HEK293 (cell line): ENCODE data around the genes SETD2, SCAP and DHX30.

DNA sequence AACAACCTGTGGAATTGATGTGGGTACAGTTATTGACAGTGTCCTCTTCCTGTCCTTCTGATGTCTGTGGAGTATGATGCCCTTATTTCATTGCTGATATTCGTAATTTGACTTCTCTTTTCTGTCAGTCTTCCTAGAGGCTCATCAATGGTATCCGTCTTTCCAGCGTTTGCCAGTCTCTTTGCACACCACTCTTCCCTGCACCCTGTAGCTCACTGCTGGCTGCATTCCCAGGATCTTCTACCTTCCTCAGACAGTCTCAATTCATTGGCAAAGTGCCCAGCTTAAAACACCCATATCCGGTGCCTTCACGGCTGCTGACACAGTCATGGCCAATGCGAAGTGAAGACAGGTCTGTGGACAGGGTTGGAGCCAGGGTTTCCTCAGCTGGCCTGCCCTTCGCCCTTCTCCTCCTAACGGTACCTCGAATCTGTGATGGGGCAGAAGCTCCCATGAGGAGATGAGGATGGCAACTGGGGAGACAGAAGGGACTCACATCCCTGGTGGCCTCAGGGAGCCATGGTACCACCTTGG, 36.1 kb downstream of the PTH1R start:
- PRO-cap = bidirectional peak, plus-strand start at position 323 of the sequence, minus-strand start at position 59 of the sequence
- RRBS, 2 experiments = no CpG with 5 or more reads among the region's 9 CpGs

DNA sequence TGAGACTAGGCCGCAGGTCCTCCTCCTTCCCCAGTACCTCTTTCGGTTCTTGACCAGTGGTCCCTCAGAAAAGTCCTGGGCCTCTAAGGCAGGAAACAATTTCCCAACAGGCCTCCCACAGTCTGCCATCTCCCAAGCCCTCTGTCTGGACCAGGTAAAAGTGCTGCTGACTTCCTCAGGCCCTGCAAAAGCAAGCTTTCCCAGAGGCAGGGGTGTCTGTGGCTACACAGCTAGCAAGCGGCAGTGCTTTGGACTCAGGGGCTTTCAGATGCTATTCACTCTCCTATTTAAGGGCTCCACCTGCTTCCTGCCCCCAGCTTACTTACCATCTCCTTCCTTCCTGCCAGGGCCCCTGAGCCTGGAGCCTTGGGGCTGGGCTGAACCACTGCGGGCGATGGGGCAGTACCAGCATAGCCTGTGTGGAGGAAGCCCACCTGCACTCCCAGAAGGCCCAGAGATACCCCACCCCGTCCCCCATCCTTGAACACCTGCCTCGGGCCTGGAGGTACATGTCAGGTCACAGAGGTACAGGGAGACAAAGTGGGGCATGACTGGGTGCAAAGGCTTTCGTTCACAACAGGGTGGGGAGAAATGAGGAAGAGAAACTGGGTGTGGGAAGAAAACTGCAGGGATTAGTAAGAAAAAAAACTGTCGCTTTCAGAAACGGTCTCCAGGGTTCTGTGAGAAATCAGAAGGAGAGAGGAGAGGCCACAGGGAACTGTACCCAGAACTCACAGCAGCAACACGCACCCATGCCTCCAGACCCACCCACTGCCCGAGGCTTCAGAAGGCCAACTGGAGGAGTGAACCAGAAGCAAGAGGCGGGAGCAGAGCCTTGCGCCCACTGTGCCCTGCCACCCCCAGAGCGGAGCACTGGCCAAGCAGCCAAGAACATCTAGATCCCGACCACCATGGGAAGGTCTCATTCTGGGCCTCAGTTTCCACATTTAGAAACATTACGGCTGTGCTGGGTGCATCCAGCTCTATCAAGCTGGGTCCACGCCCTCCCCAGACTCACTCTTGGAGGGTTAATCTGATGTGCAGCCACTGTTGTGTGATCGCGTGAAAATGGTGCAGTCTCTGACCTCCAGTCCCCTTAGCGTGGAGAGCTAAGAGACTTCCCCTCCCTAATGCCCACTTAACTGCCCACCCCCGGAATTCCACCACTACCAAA, 49.4 kb downstream of the CCDC12 start:
- PRO-cap = no peak
- RRBS, 2 experiments = no CpG with 5 or more reads among the region's 22 CpGs

GRCh38 chr3:46952903-46953569, 23.5 kb downstream of the CCDC12 start:
- PRO-cap = no peak
- RRBS, 2 experiments = no CpG with 5 or more reads among the region's 6 CpGs

GRCh38 chr3:46982523-46982761, 3.0 kb downstream of the NBEAL2 start:
- PRO-cap = no peak
- RRBS, 2 experiments = no CpG with 5 or more reads among the region's 1 CpG

DNA sequence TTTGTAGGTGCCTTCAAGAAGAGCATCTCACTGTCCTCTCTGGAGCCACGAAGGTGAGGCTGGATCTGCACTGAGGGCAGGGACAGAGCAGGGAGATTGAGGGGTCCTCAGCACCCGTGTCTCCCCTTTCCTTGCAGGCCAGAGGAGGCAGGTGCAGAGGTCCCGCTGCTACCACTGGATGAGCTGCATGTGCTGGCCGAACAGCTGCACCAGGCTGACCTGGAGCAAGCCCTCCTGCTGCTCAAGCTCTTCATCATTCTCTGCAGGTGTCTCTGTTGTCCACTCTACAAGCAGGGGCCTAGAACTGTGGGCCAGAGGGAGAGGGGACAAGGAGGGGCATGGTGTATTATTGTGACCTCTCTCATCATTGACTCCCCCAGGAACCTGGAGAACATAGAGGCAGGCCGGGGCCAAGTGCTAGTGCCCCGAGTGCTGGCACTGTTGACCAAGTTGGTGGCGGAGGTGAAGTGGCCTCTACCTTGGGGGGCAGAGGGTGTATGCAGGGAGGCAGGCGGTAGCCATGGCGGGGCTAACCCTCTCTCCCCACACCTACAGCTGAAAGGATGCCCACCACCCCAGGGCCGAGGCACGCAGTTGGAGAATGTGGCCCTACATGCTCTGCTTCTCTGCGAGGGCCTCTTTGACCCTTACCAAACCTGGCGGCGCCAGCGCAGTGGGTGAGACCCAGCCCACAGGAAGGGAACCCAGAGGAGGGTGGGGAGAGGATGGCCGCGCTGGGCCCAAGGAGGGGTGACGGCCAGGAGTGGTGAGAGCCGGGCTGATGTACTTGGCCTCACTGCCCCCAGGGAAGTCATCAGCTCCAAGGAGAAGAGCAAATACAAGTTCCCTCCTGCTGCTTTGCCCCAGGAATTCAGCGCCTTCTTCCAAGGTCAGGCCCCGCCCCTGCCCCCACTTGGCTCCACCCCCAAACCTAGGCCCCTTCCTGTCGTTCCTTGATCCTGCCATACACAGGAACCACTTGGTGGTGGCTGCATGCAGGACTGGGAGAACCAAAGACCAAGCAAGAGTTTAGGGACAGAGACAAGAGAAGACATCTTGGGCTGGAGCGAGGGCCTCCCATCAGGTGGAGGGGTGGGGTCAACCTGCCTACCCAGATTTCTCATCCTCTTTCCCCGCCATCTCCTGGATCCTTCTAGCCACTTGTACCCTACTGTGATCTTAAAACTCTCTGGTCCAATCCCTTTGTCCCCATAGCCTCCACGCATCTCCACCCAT, 9.7 kb downstream of the NBEAL2 start:
- PRO-cap = no peak
- RRBS, 2 experiments = no CpG with 5 or more reads among the region's 25 CpGs

- PRO-cap = no peak
- RRBS, 2 experiments = no CpG with 5 or more reads among the region's 8 CpGs
These were observed 32.2 kb downstream of the NBEAL2 start for GRCh38 chr3:47011386-47012247.

- PRO-cap = no peak
- RRBS, 2 experiments = no CpG with 5 or more reads among the region's 9 CpGs
These were observed 42.3 kb downstream of the SETD2 start for GRCh38 chr3:47121180-47122477.

- PRO-cap = no peak
- RRBS, 2 experiments = no CpG with 5 or more reads among the region's 1 CpG
These were observed 2.6 kb downstream of the SETD2 start for GRCh38 chr3:47161360-47161753.

GRCh38 chr3:47163497-47164557, at the start of gene SETD2:
Gene SETD2 (minus strand): TSS chr3:47164113.
- PRO-cap = bidirectional peak, plus-strand start at chr3:47164216, minus-strand start at chr3:47164091; bidirectional peak, plus-strand start at chr3:47164337, minus-strand start at chr3:47164326; bidirectional peak, plus-strand start at chr3:47164473, minus-strand start at chr3:47164530
- RRBS, 2 experiments = 1 to 2% methylated on average over 59 to 69 of the region's 143 CpGs

GRCh38 chr3:47420594-47421475, 40.0 kb downstream of the PTPN23 start:
- PRO-cap = unidirectional peak, plus-strand start at chr3:47421284
- RRBS, 2 experiments = 0% methylated on average over 1 of the region's 26 CpGs; no CpG with 5 or more reads in 1 of the 2 experiments

- PRO-cap = no peak
- RRBS, 2 experiments = no CpG with 5 or more reads among the region's 4 CpGs
These were observed 33.7 kb downstream of the SCAP start for GRCh38 chr3:47441894-47442547.

DNA sequence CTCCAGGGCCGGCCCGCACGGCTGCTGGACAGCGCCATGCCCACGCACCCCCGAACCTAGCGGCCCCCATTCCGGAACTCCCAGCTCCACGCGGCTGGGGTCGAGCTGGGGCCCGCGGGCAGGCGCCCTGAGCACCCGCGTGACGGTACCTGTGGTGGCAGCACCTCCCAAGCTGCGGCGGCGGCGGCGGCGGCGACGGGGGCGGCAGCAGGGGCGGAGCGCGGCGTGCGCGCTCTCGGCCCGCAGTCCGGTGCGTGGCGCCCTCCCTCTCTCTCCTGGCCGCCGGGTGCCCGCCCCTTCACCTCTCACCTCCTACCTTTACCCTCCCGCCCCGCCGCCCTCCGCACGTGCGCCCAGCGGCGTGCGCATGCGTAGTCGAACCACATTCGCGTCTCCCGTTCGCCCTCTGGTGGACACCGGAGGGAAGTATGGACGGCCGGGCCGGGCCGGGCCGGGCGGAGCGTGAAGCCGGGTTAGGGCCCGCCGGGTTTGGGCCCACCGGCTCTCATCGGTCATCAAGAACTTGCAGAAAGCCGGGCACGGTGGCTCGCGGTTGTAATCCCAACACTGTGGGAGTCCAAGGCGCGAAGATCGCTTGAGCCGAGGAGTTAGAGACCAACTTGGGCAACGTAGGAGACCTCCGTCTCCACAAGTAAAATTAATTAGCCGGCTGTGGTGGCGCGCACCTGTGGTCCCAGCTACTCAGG, at the start of gene SCAP:
Gene SCAP, minus strand, starts transcription at position 292 of the 707 bp plus-strand sequence.
- PRO-cap = bidirectional peak, plus-strand start at position 433 of the sequence, minus-strand start at position 151 of the sequence; bidirectional peak, plus-strand start at position 655 of the sequence, minus-strand start at position 660 of the sequence
- RRBS, 2 experiments = 2 to 5% methylated on average over 8 to 11 of the region's 81 CpGs

DNA sequence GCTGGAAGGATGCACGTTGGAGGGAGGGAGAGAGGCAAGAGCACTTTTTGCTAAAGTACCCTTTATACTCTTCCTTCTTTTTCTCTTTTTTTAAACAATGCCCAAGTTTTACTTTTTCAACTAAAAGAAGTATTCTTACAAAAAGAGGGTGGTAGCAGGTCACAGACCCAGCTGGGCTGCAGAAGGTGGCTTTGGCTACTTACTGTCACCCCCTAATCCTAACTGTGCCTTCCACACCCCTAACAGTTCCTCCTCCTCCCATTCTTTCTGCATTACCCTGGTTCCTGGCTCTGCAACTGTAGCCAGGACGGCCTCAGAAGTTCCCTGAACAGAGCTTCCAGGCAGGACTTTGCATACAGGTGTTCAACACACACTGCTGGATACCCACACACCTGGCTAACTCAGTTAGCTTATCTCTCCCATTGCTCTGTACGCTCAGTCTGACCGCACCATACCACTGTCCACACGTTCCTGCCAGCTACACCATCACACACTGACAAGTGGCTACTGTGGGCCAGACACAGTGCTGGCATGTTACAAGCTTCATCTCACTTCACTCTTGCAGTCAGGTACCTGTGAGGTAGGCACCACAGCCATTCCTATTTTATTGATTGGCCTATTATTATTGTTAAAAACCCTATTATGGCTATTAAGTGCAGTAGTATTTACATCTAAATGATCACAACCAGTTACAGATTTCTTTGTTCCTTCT, 12.9 kb downstream of the ELP6 start:
- PRO-cap = no peak
- RRBS, 2 experiments = no CpG with 5 or more reads among the region's 5 CpGs

DNA sequence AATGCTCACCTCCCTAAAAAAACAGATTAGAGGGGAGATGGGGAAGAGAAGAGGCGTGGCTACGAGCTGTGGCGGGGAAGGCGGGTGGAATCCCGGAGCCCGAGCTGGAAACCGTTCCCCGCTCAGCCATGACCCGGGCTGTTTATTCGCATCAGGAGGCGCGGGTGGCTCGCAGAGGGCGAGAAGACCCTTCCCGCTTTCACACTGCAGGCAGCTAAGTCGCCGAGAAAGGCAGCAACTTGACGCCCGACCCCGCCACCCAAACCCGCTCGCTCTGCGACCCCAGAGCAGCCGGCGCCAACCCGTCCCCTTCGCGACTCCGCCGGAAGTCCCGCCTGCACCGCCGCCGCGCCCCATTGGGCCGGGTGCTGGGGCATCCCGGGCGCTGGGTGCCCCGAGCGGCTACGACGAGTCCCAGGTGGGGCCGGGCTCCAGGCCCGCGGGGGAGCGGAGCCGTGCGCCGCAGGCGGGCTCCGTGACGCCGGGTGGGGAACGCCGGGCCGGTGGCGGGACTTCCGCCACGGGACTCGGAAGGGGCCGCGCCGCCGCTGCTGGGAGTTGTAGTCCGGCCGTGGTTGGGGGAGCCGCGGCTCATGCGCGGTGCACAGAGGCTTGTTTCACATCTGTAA, at the start of gene DHX30:
Gene DHX30, plus strand, starts transcription at position 561 of the 629 bp plus-strand sequence.
- PRO-cap = bidirectional peak, plus-strand start at position 77 of the sequence, minus-strand start at position 144 of the sequence; bidirectional peak, plus-strand start at position 561 of the sequence, minus-strand start at position 321 of the sequence
- RRBS, 2 experiments = 1 to 2% methylated on average over 29 to 39 of the region's 70 CpGs

- PRO-cap = no peak
- RRBS, 2 experiments = no CpG with 5 or more reads among the region's 2 CpGs
These were observed 106.6 kb downstream of the DHX30 start for GRCh38 chr3:47909602-47909914.

DNA sequence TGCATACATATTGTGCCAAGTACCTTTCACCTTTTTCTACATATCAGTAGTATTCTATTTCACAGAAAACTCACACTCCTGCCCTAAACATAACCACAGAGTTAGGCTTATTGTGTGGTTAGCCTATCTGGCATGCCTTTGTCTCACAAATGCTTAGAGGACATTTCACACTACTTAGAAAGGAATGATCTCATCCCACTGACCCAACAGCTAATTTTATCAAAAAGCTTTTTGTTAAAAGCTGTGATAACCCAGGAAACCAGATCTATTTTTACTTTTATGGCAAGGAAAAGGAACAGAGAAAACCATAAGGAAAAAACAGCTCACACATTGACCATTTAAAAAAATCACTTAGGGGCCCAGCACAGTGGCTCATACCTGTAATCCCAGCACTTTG, 17.8 kb upstream of the MAP4 start:
- PRO-cap = no peak

DNA sequence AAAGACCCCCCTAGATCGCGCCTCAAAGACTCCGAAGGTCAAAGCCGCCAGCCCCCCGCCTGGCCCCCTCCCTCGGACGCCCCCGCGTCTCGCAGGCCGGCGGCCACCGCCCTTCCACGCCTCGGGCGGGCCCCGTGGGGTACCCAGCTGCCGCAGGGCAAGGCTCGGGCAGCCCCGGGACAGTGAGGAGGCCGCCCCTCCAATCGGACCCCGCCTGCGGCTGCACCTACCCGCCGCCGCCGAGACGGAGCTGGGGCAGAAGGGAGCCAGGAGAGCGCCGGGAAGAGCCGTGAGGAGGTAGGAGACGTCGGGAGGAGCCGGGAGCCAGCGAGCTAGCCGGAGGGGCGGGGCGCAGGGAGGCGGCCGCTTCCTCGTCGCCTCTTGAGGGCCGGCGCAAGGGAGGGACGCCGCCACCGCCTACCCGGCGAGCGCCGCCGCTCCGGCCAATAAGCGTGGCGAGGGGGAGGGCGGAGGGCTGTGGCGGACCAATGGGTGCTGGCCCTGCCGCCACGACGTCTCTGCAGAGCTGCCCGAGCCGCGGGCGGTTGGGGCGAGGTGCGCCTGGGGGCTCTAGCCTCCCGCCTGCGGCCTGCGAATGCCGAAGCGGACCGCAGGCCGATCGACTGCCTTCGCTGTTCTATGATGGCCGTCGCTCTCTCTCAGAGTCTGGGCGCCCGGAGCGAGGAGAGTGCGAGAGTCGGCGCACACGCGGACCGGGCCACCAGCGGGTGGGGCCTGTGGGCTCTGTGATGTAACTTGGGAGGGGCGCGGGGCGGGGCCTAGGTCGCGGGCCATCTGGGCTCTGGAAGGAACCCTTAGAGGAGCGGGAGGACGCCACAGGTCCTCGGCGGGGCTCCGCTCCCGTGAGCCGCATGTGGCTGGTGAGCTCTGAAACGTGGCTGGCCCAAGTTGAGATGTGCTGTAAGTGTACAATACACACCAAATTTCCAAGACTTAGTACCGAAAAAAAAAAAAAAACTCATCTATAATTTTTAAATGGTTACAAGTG, 72.6 kb upstream of the MAP4 start:
- PRO-cap = bidirectional peak, plus-strand start at position 807 of the sequence, minus-strand start at position 730 of the sequence
- RRBS, 2 experiments = under 1% methylated on average over 29 to 33 of the region's 102 CpGs

DNA sequence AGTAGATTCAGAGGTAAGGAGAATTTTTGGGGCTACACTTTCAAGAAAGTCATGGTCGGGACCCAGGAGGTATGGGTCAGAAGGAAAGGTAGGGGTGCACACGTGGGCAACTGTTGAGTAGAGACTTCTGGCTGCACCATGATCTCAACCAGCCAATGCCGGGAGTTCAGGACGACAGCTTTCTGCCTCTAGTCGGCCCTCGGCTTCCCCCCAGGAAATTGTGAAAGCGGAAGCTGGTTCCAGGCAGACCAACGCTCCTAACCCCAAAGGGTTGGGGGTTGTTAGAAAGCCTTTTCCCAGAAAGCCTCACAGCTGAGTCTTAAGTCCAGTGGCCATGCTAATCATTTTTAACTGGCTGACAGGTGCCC, 1.8 kb upstream of the SPINK8 start:
- PRO-cap = no peak
- RRBS, 2 experiments = no CpG with 5 or more reads among the region's 8 CpGs

GRCh38 chr3:48432366-48433196, 2.7 kb upstream of the PLXNB1 start:
- PRO-cap = no peak
- RRBS, 2 experiments = no CpG with 5 or more reads among the region's 15 CpGs

DNA sequence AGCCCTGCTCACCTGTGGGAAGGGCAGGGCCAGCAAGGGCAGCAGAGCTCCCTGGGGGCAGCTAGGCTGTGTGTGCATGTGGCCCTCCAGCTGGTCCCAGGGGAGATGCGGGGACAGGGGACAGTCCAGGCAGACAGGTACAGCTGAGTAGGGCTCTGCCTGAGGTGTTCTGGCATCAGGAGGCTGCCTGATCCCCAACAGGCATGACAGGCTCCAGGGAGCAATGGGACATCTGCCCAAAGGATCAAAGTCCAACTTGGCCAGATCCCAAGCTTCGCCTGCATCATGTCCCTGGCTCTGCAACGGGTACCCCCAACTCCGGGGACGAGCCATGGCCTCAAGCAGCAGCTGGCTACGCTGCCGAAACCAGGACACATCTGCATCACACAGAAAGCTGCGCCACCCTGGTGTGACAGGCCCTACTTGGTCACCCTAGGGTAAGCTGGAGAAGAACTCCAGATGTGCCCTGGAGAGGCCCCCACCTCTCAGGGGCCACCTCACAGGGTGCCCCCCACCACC, 2.3 kb downstream of the TREX1 start:
- PRO-cap = no peak
- RRBS, 2 experiments = no CpG with 5 or more reads among the region's 8 CpGs